A375 (cell line): ENCODE measurements around a stretch of chr6.

DNA sequence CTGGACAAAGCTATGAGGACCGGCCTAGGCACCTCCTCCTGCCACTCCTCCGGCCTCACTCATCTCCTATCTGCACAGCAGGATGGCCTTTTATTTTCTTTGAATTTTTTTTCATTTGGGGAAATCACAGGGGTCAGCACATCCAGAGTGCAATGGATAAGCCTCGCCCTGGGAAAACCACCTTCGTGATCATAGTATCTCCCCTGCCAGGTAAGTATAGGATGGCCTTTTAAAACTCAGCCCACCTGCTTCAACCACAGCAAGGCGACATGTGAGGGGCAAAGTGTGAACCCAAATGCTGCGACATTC is 39.1 kb upstream of the CDKN1A start:
- RAMPAGE, long total RNA: no peak

GRCh38 chr6:36664680-36664933 is 13.9 kb upstream of the CDKN1A start:
- RAMPAGE, long total RNA: no peak

DNA sequence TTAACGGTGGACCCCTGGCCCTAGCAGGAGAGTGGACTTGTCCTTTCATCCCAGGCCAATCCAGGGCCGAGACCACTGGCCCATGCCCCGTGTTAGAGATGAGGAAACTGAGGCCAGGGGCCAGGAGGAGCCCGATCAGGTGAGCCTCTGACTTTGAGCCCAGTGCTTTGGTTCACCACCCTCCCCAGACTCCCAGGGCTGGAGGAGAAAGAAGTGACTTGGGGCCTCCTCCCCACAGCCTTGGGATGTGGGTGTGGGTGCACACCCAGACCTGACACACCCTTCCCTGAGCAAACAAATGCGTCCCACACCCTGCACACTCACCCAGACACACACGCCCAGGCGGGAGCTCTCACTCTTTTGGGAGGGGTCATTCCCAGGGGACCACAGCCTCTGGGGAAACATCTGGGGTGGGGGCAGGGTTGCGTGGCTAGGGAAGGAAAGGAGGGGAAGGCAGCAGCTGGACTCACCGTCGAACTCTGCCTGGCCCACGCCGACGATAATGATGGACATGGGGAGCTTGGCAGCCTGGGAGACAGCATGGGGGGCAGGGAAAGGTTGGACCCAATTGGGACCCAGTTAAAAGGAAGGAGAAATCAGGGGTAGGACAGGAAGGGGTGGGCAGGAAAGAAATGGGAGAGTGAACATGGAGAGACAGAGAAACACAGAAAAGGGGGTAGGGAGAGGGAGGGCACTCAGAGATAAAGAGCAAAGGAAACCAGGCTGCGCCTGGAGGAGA is 46.3 kb downstream of the RAB44 start:
- RAMPAGE, long total RNA: no peak

DNA sequence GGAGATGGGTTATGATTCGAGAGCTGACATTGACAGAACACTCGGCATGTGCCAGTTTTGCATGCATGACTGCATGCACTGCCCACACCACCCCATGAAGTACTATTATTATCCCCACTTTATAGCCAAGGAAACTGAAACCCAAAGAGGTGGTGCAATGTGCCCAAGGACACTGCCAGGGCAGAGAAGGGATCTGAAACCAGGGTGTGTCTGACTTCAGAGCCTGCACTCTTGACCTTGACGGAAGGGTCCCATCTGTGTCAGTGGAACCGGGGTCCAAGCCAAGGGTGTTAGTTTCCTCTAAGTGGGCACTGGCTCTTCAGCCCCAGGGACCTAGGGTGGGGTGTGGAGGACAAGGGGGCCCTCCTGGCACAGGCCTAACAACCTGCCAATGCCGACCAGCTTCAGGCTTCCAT is 55.5 kb downstream of the RAB44 start:
- RAMPAGE, long total RNA: no peak

DNA sequence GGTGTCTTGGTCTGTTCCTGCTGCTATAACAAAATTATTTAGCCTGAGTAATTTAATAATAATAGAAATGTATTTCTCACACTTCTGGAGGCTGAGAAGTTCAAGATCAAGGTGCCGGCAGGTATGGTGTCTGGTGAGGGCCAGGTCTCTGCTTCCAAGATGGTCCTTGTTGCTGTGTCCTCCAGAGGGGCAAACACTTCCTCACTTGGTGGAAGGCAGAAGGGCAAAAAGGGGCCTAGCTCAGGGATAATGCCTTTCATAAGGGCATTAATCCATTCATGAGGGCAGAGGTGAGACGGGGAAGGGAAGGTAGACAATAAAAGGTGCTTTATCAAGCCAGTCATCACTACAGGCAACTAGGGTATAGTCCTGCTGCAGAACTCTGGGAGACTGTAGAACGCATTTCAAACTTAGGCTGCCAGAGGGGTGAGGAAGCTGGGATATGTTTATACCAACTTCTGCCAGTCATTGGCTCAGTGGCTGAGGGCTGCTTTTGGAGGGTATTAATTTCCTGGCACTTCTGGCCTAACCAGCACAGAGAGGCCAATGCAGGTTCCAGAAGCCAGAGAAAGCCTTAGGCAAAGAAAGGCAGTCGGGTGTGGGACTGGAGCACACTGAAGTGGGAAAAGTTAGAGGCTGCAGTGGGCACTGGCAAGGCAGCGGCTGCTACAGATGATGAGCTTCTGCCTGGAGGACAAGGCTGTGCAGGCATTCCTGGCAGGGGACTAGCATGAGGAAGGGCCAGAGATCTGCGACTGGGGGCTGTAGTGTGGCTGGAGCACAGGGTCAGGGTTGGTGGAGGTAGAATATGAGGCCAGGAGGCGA is 3.9 kb upstream of the CPNE5 start:
- RAMPAGE, long total RNA: no peak

- RAMPAGE, long total RNA: no peak
Observed at GRCh38 chr6:36858352-36859230, 16.0 kb downstream of the PPIL1 start.

DNA sequence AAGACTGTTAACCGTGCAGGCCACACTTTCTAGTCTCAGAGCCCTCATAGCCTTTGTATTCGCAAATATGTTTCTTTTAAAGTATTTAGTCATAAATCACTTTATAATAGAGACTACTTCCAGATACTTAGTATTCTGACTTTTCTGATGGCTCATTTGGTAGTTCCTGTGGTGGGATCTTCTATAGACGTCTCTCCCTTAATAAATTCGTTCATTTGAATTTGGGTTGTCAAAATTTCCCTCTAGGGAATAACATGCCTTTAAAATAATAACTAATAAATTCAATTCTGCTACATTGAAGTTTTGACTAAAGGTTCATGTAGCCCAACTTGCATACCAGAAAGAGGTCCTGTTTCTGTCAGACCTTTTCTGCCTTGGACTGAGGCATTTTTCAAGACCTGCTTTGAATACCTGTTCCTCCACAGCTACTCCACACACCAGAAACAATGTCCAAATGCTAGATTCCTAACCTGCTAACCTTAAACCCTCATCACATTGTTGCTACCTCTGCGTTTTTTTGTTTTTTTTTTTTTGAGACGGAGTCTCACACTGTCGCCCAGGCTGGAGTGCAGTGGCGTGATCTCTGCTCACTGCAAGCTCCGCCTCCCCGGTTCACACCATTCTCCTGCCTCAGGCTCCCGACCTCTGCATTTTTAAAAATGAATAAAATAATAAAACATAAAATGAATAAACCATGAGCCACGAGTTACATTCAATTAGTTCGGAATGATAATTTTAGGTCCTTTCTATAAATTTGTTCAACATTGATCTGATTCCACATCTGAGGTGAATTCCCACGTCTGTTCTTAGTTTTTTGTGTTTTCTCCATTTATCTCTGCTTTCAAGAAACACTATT is 1.1 kb downstream of the C6orf89 start:
- RAMPAGE, long total RNA: no peak

- RAMPAGE, long total RNA: no peak
Observed at GRCh38 chr6:36917371-36918226, 31.8 kb downstream of the C6orf89 start.

GRCh38 chr6:36955605-36956522 is 1.3 kb downstream of the PI16 start:
- RAMPAGE, long total RNA: no peak

DNA sequence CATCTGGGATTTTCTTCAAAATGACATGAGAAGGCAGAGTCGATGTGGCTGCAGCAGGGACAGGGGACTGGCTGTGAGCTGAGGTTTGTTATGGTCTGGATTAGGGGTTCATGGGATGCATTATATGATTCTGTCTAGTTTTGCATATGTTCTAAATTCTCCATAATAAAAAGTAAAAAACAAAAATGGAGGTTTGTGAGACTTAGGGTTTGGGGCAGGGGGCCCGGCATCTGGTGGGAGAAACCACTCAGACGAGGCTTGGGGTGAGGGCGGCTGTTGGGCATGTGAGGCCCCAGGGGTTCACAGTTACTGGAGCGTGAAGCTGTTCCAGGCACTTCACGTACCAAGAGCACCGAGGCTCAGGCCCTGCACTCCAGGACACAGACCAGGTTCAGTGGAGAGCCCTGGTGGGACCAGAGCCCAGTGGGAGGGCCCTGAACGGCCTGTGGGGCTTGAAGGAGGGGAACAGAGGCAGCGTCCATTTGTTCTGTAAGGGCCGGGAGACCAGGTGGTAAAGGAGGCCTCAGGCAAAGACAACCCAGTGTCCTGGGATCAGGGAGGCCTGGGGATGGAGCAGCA is 1.5 kb upstream of the FGD2 start:
- RAMPAGE, long total RNA: no peak

DNA sequence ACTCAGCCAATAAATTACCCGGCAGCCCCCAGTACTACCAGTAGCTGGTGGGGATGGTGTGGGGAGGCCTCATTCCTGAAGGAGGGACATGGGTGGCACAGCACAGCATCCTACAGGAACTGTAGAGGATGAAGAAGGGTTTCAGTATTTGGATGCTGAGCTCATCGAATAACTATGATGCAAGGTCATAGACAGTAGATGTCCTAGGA is 1.5 kb downstream of the FGD2 start:
- RAMPAGE, long total RNA: no peak

DNA sequence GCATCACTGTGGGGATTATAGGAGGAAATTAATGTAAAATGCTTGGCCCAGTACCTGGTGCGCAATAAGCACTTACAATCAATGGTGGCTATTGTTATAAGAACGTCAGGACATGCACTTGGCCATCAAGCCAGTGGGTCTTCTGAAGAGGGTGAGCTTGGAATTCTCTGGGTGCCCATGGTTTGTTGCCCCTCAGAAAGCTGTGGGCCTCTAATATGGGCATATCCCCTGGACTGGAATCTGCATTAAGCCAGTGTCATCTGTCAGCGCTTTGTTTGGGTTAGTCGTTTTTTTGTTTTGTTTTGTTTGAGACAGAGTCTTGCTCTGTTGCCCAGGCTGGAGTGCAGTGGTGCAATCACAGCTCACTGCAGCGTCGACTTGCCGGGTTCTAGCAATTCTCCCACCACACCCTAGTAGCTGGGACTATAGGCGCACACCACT is 43.9 kb downstream of the FGD2 start:
- RAMPAGE, long total RNA: no peak

- RAMPAGE, long total RNA: no peak
Observed at GRCh38 chr6:37061097-37061857, 55.8 kb downstream of the FGD2 start.

DNA sequence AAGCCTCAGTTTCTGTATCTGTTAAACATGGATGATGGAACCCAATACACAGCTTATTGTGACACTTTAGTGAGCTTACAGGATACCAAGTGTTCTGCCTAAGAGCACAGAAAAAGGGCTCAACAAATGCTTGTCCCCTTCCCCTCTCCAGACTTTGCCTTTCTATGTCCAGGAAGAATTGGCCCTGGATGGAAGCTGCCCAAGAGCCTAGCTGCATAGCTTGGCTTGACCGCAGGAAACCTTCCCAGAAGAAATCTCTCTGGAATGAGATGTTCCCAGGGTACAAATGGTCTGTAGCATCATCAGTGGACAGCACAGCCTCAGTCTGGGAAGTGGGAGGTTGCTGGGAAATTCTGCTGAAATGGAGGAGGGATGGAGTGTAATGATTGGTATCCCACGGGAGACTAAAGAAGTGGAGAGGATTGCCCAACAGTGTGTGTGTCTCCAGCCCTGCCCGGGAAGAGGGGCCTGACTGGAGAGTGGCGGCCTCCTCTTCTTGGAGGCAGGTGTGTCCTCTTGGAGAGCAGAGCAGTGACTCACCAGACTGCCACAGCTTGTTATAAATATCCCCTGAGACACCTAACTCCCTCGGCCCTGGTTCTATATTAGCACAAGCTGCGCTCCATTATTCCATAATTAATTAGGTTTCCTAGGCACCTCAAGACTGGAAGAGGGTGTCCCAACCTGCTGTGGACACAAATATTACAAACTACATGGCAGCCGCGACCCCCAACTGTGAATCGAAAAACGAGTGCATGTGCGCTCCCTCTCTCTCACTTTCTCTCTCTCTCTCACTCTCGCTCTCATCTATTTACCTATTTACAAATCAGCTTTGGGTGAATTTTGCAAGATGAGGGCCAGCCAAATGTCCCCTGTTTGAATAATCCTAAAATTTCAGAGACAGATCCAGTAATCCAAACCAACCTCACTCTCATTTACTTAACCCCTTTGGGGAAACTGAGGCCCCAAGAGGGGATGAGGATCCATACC is 68.7 kb downstream of the FGD2 start:
- RAMPAGE, long total RNA: no peak

- RAMPAGE, long total RNA: no peak
Observed at GRCh38 chr6:37102050-37103181, 67.5 kb upstream of the PIM1 start.

DNA sequence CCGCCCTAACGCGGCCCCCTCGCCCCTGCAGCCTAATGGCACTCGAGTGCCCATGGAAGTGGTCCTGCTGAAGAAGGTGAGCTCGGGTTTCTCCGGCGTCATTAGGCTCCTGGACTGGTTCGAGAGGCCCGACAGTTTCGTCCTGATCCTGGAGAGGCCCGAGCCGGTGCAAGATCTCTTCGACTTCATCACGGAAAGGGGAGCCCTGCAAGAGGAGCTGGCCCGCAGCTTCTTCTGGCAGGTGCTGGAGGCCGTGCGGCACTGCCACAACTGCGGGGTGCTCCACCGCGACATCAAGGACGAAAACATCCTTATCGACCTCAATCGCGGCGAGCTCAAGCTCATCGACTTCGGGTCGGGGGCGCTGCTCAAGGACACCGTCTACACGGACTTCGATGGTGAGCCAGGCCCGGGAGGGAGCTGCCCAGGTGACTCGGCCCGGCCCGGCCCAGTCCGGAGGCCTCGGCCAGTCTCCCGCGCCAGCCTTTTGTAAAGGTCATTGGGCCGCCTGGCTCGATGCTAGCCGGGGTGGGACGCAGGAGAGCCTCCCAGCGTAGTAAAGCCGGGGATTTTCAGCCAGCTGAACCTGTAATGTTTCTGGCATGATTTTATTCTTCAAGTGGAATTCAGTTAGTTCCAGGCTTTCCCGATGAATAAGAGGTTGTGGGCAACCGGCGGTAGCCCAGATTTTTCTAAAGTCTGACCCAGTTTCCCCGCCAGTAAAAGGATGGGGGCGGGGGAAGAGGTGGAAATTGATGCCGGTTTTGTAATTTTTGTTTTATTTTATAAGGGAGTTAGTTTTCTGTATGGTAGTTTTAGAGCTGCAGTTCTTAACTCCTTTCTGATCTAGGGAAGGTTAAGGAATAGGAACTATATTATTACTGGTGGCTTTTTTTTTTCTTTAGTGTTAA is 1.4 kb downstream of the PIM1 start:
- RAMPAGE, long total RNA: no peak

- RAMPAGE, long total RNA: no peak
Observed at GRCh38 chr6:37172806-37173684, 3.1 kb downstream of the PIM1 start.

- RAMPAGE, long total RNA: no peak
Observed at GRCh38 chr6:37289765-37290332, 31.9 kb upstream of the TMEM217 start.

GRCh38 chr6:37820149-37820664 is 680 bp downstream of the ZFAND3 start:
- RAMPAGE, long total RNA: no peak

GRCh38 chr6:37845483-37846224 is 26.1 kb downstream of the ZFAND3 start:
- RAMPAGE, long total RNA: no peak